Jurkat, Clone E6-1 (cell line): ENCODE data around the gene ATP1A1.

DNA sequence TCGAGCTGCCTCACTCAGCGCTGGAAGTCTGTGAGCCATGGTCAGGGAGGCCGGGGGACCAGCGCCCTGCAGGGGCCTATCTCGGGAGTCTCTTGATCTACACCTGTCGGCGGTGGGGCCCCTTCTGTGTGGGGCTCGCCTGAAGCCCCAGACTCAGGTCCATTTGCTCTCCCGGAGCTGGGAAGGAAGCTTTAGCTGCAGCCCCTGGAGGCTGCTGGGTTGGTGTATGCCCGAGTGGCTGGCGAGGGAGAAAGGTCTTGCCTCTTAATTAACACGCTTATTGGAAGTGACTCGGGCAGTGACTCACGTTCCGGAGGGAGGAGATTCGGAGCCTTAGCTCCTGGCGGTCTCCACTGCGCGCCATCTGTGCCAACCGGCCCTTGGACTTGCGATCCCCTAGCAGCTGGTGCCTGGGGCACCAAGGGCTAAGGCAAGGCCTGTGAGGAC lies 1.1 kb upstream of the SYT6 start:
- RRBS = 83% methylated on average over 9 of the region's 21 CpGs

- RRBS = no CpG with 5 or more reads among the region's 3 CpGs
These were observed 7.3 kb upstream of the AMPD1 start for GRCh38 chr1:114702678-114703020.

GRCh38 chr1:114726770-114727304 lies 10.3 kb upstream of the NRAS start:
- RRBS = no CpG with 5 or more reads among the region's 1 CpG

GRCh38 chr1:115069194-115069501 lies 20.2 kb downstream of the TSPAN2 start:
- RRBS = no CpG with 5 or more reads among the region's 4 CpGs

- RRBS = no CpG with 5 or more reads among the region's 8 CpGs
These were observed 4.4 kb downstream of the TSPAN2 start for GRCh38 chr1:115084726-115085456.

DNA sequence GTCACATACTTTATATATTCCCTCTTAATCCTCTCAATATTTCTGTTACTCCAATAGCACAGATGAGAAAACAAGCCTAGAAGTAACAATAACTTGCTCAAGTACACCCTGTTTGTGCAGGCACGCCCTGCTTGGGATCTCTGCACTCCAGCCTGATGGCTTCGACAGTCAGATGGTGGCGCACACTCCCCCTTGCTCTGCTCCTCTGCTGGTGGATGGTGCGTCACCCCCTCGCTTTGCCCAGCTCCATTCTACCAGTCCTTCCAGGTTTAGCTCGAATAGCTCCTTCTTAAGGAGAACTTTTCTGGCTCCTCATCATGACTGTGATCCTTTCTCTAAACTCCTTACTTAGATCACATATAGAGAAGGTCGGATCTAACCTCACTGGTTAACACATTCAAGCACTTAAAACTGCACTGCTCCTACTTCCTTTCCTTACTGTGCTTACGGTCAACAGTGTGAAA lies 3.1 kb downstream of the TSPAN2 start:
- RRBS = no CpG with 5 or more reads among the region's 8 CpGs

DNA sequence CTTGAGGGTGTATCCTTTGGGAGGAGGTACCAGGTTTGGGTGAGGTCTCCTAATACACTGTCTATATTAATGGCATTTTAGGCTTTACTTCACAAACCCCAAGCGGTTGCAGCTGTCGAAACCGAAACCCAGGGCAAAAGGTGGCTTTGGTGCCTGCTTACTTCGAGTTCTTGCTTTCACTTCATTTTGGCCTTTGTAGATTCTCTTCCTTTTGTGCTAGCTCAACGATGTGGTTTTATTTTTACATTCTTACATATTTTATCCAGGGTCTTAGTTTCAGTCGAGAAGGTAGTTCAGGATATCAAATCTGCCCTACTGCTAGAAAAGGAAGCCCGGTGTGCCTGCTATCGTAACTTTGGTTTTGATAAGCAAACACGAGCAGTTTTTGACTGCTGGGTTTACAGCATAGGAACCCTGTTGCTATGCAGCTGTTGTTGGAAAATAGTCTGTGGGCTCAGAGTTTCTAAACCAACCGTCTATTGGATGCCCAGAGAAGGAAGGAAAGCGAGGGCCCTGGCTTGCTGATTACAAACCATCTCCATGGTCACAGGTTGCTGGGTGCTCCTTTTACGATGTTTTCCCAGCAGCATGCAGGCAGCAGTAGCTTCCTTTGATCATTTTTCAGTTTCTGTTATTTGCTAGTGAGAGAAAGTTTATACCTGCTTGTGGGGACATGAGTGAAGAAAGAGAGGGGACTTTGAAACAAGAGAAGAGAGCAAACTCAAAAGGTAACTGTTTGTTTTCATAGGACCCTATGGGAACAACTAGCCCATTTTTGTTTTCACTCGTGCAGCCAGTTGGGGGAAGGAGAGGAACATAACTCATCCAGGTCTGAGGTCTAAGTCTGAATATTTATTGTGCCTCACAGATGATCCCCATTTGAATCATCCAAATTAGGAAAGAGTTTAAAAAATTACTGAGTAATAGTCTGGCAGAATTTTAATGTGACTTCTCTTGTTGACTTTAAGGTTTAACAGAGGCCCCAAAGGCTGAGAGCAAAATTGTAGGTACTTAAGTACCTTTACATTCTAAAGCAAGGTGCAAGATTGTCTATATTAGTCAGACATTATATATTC lies 10.1 kb upstream of the TSPAN2 start:
- RRBS = no CpG with 5 or more reads among the region's 13 CpGs

DNA sequence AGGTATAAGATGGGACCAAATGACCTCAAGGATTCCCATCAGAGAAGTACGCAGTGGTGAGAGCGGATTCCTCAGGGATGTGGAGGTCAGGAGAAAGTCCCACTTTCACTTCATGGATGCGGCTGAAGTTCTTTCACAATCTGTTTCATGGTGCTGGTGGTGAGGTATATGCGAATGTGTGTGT lies 79.3 kb upstream of the TSPAN2 start:
- RRBS = no CpG with 5 or more reads among the region's 4 CpGs

- RRBS = no CpG with 5 or more reads among the region's 3 CpGs
These were observed 8.2 kb downstream of the VANGL1 start for GRCh38 chr1:115649881-115650507.

GRCh38 chr1:115767277-115767971 lies 1.1 kb downstream of the CASQ2 start:
- RRBS = no CpG with 5 or more reads among the region's 7 CpGs

DNA sequence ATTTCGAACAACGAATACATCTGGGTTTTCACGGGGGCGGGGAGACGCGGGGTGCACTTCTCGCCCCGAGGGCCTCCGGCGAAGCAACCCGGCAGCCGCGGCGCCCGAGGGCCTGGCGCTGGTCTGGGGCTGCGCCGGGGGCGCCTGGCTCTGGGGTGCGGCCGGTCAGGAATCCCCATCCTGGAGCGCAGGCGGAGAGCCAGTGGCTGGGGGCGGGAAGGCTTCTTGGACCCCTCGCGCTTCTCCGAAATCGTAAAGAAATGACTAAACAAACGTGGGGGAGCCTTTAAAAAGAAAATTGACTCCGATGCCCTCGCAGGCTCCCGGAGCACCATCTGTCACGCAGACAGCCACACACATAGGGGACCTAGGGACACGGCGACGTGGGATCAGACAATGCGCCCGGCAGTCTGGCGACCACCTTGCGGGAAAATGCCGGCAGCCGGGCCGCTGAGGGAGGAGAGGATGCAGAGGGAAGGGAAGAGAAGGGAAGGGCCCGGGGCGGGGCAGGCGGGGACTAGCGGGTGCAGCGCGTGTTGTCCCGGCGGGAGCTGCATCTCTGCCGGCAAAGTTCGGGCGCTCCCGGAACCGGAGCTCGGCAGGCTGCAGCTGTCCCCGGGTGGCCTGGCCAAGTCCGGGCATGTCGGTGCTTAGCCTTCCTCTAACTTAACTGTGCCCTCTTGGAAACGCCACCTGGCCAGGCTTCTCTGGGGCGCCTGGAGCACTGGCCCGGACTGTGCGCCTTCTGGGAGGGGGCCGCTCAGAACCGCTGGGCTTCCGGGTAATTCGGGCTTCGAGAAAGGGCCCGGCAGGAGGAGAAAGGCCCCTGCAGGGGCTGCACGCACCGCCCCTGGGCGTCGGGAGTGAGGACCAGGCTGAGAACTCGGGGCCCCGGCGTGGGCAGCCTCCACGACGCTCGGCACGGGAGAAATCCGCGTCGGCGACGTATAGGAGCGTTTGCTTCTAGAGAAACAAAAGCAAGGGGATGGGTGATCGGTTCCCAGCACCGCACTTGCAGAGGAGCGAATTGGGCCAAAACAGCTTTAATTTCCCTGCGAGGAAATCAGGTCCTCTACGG lies 1.8 kb downstream of the NHLH2 start:
- RRBS = 33% methylated on average over 42 of the region's 92 CpGs

GRCh38 chr1:116066392-116066976 lies 44.7 kb upstream of the MAB21L3 start:
- RRBS = no CpG with 5 or more reads among the region's 13 CpGs

- RRBS = no CpG with 5 or more reads among the region's 42 CpGs
These were observed 40.8 kb downstream of the MAB21L3 start for GRCh38 chr1:116151908-116152504.

DNA sequence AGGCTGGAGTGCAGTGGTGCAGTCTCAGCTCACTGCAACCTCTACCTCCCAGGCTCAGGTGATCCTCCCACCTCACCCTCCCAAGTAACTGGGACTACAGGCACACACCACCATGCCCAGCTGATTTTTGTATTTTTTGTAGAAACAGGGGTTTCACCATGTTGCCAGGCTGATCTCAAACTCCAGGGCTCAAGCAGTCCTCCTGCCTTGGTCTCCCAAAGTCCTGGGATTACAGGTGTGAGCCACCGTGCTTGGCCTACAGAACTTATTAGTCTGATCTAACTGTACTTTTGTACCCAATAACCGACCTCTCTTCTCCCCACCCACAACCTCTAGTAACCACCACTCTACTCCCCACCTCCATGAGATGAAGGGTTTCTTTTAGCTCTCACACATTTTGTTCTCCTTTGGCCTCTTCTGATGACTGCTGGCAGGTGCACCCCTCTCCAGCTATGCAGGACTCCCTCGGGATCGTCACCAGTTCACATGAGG lies 100.0 kb upstream of the ATP1A1 start:
- RRBS = no CpG with 5 or more reads among the region's 4 CpGs

- RRBS = no CpG with 5 or more reads among the region's 4 CpGs
These were observed 99.6 kb upstream of the ATP1A1 start for GRCh38 chr1:116273504-116273867.

- RRBS = no CpG with 5 or more reads among the region's 8 CpGs
These were observed 60.7 kb upstream of the ATP1A1 start for GRCh38 chr1:116312161-116312899.

DNA sequence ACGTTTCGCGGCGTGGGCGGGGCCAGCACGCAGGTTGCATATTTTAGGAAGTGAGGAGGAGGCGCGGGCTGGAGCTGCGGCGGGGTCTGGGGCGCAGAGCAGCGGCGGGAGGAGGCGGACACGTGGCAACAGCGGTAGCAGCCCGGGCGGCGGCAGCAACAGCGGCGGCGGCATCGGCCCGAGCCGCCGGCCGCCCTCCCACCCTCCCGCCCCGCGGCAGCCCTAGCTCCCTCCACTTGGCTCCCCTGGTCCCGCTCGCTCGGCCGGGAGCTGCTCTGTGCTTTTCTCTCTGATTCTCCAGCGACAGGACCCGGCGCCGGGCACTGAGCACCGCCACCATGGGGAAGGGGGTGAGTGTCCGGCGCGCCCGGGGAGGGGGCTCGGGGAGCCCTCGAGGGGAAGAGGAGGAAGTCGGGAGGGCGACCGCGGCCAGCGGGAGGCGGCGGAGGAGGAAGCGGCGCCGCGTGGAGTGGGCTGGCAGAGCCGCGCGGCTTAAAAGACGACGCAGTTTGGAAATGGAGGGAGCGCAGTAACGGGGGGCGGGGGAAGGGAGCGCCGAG lies at the start of gene ATP1A1:
TSS of gene ATP1A1 (plus strand) at position 71 of the 560 bp plus-strand sequence.
- RRBS = 2% methylated on average over 20 of the region's 66 CpGs

- RRBS = no CpG with 5 or more reads among the region's 19 CpGs
These were observed 1.3 kb downstream of the ATP1A1 start for GRCh38 chr1:116374348-116374718.

- RRBS = no CpG with 5 or more reads among the region's 1 CpG
These were observed 17.5 kb downstream of the ATP1A1 start for GRCh38 chr1:116390495-116391051.

GRCh38 chr1:116477328-116477906 lies 93.4 kb downstream of the CD58 start:
- RRBS = 47% methylated on average over 2 of the region's 4 CpGs